RPMI7951 (cell line): ENCODE results near the genes KLHL18 and NME6.

DNA sequence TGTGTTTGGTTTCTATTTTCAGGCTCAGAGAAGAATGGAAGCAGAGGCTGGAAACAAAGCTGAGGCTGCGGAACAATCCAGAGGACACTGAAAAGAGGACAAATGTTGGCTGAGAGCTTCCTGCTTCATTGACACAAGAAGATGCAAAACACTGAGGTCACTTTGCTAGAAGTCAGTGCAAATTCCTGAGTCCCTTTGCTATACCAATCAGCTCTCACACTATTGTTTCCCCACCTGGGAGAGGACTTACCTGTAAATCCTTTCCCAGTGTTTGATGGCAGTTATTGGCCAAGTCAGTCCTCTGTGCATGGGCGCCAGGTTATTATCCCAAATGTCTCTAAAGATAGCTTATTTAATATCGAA lies 12.8 kb downstream of the FAM240A start:
- RAMPAGE, long total RNA: no peak

- RAMPAGE, long total RNA: no peak
These were observed 2.8 kb downstream of the ALS2CL start for GRCh38 chr3:46690583-46691261.

GRCh38 chr3:46811634-46812340 lies 51.5 kb downstream of the MYL3 start:
- RAMPAGE, long total RNA: no peak

GRCh38 chr3:46845504-46846572 lies 17.4 kb downstream of the MYL3 start:
- RAMPAGE, long total RNA: no peak

DNA sequence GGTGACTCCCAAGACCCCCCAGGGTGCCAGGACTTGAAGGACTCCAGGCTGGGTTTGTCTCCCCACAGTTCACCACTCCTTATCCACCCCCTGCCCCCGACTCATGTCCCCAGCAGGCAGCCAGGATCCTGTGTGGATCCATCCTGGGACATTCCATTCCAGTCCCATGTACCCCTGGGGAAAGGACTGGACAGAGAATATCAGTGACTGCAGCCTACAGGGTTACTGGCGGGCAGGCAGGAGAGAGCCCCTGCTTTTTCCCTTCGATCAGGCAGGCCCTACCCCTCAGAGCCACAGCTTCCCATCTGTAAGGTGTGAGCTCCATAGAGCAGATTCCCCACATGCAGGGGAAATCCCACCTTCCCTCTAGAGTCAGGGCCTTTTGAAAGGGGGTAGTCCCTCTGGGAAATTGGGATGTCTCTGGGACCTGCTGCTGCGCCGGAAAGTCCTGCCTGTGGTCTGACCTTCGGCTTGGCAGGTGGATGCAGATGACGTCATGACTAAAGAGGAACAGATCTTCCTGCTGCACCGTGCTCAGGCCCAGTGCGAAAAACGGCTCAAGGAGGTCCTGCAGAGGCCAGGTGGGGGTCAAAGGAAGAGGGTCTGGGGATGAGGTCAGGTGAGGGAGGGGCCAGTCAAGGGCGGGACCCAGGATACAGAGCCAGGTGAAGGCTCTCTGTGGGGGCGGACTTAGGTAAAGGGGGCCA lies 16.1 kb downstream of the PTH1R start:
- RAMPAGE, long total RNA: no peak

GRCh38 chr3:46909340-46909875 lies 31.9 kb downstream of the PTH1R start:
- RAMPAGE, long total RNA: no peak

- RAMPAGE, long total RNA: no peak
These were observed 29.2 kb downstream of the CCDC12 start for GRCh38 chr3:46947226-46947843.

- RAMPAGE, long total RNA: no peak
These were observed 21.5 kb downstream of the NBEAL2 start for GRCh38 chr3:47000810-47001605.

DNA sequence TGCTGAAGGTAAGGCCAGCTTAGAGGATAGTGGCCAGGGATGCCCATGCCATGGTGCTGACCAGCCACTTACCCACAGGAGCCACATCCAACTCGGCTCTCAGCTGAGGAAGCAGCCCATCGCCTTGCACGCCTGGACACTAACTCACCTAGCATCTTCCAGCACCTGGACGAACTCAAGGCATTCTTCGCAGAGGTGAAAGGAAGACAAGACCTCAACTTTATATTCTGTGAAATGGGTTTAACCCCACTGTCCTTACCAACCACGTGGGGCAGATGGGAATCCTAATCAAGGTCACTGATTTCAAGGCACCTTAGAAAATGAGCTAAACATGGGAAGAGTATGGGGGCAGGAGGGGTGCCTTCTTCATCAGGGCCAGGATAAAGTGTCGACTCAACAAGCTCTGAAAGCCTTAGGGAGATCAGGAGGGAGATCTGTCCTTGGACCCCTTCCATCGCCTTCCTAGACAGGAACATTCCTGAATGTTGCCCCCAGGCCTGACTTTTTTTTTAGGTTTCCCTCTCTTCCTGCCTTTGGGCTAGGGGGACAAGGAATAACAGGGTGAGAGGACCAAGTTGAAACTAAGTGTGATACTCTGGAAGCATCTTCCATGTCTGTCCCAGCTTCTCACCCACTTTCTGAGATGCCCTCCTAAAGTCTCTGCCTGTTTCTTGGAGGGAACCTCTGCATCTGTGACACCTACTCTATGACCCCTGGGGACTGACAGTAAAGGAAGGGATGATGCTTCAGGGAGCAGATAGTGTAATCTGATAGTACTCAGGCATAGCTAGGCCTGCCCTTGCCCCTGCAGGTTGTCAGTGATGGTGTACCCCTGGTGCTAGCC lies 27.0 kb downstream of the NBEAL2 start:
- RAMPAGE, long total RNA: no peak

- RAMPAGE, long total RNA: no peak
These were observed 1.4 kb downstream of the SETD2 start for GRCh38 chr3:47162534-47162953.

DNA sequence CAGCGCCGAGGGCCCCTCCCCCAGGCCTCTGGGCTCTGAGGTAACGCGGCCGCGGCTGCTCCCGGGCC lies 479 bp upstream of the SETD2 start:
- RAMPAGE, long total RNA: no peak

- RAMPAGE, long total RNA: no peak
These were observed at the start of gene KLHL18 for GRCh38 chr3:47282386-47283616. KLHL18 (plus strand) TSS chr3:47282944.

- RAMPAGE, long total RNA: no peak
These were observed 82.6 kb upstream of the CSPG5 start for GRCh38 chr3:47661170-47661732.

GRCh38 chr3:47891193-47891612 lies 88.3 kb downstream of the DHX30 start:
- RAMPAGE, long total RNA: no peak

DNA sequence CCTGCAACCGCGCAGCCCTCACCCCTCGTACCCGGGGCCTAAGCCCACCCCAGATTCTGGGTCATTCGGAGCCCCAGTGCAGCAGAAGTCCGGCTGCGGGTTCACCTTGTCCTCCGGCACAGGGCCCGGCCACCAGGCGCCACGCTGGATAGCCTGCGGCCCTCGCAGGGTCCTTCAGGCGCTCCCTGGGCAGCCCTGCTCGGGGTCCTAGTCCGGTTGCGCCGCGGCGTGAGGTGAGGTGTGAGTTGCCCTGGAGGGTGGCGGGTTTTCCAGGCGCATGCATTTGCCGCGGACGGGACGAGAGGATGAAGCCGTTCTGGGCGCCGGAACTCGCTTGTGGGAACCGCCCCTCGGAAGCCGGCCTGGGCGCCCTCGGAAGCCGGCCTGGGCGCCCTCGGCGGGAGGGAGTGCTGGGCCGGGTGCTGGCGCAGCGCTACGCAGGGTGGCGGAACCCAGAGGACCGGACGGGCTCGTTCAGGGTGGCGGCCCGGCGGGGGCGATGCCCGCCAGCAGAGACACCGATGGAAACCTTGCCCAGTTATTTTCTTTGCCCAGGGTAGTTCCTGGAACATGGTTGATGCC lies at the start of gene NME6:
Gene NME6, minus strand, starts transcription at position 120 of the 582 bp plus-strand sequence.
- RAMPAGE, long total RNA: start-site peak on the minus strand centred at position 133 of the sequence, 36 bp wide, 35 and 80 reads in 2 replicates

- RAMPAGE, long total RNA: no peak
These were observed 1.8 kb upstream of the SPINK8 start for GRCh38 chr3:48335269-48335636.

GRCh38 chr3:48356314-48356932 lies 15.6 kb upstream of the FBXW12 start:
- RAMPAGE, long total RNA: no peak

DNA sequence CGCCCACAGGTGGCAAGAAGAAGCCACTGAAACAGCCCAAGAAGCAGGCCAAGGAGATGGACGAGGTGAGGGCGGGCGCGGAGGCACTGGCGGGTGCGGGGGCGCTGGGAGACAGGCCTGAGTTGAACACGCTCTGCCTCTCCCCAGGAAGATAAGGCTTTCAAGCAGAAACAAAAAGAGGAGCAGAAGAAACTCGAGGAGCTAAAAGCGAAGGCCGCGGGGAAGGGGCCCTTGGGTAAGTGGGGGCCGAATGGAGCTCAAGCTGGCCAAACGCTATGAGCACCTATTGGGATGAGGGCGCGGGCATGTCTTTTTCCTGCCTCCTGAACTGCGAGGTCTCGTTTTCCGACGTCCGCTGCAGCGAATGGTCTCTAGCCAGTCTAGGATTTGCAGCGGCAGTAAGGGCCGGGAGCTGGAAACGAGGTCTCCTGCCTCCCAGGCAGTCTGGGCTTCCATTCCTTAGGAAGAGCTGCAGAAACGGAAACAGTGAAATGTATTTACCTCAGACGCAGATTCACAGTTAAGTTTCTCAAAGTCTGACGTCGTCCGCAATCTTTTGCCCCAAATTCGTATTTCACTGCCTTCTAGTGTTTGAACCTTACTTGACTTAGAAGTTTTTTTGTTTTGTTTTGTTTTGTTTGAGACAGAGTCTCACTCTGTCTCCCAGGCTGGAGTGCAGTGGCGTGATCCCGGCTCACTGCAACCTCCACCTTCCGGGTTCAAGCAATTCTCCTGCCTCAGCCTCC lies 510 bp downstream of the TMA7 start:
- RAMPAGE, long total RNA: no peak

- RAMPAGE, long total RNA: no peak
These were observed 2.3 kb downstream of the TREX1 start for GRCh38 chr3:48468311-48468829.

GRCh38 chr3:48560682-48561494 lies 2.7 kb downstream of the UCN2 start:
- RAMPAGE, long total RNA: no peak